GM23248 (cell line): Measurements from ENCODE around the gene CEP128.

GRCh38 chr14:77499154-77499634 lies 578 bp upstream of the ISM2 start:
- RAMPAGE, long total RNA: no peak

DNA sequence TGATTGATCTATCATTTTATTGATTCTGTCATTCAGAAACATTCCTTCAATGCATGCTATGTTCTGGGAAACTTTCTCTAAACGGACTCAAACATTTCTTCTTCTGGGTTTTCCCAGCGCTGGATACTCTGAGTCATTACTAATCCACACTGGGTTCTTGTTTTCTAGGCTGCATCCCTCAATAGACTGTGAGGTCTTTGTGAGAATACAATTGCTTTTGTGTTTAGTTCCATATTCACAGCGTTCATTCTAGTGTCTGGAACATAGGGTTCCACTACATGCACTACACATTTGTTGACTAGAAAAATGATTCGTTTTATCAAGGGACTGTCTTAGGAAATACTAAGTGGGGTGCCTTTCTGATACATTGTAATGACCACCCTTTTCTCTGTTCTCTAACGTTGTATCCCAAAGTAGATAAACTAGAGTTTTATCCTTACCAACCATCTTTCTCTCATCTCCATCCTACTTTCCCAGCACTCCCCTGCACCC lies 878.7 kb downstream of the DIO2 start:
- RAMPAGE, long total RNA: no peak

- RAMPAGE, long total RNA: no peak
Observed at GRCh38 chr14:80211892-80212602, 743 bp upstream of the DIO2 start.

GRCh38 chr14:80940819-80942157 lies at the start of gene CEP128:
CEP128 (minus strand) TSS chr14:80941738.
- RAMPAGE, long total RNA: no peak

DNA sequence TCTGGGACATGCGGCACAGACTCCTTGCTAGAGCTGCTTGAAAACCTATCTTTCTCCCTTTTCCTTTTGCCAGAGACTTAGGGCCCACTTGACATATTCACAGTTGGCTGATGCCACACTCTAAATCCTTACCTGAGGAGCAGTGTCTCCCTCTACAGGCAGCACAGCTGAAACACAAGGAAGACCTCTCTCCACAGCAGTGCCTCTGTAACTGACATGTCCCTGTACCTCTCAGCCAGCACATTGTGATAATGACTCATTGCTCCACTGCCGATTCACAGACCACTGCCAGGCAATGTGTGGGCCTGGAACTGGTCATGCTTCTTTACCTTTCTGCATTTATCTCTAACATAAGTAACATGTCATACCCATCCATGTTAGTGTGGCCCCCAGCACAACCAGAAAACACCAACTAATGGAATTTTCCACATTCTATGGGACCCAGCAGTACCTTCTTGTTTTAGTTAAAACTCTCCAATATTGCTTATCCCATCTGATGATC lies 56.6 kb downstream of the GTF2A1 start:
- RAMPAGE, long total RNA: no peak

GRCh38 chr14:81176163-81176608 lies 44.6 kb downstream of the GTF2A1 start:
- RAMPAGE, long total RNA: no peak

- RAMPAGE, long total RNA: no peak
Observed at GRCh38 chr14:81219729-81219993, 1.1 kb downstream of the GTF2A1 start.

- RAMPAGE, long total RNA: no peak
Observed at GRCh38 chr14:81655628-81656190, 122.1 kb upstream of the SEL1L start.

GRCh38 chr14:85415224-85415743 lies 114.7 kb upstream of the FLRT2 start:
- RAMPAGE, long total RNA: no peak

DNA sequence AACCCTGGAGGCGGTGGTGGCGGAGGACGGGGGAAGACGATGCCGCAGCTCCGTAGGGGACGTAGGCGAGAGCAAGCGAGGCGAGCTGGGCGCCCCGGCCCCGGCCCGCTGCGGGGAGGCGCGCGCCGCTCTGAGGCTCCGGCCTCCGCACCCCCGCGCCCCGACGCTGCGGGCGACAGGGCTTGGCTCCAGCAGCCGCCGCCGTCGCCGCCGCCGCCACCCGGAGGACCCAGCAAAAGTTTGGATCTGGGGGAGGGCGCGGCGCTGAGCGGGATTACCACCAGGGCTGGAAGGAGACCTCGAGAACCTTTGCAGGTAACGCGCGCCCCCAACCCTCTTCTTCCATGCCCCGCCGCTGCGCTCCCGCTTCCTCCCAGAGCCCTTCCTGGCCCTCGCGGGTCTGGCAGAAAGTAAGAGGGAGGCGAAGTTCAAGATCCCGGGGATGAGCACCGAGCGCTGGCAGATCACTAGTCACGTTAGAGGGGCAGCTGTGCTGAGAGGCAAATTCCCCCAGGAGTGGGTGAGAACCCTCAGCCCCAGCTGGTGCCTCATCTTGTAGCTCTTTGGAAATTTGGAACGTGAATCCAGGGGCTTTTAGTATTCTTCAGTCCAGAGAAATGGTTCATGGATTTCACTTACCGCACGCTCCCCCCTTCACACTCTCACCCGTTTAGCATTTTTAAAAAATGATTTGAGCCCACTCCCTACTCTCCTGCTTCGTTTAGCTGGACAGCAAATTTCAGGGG lies 3.9 kb downstream of the FLRT2 start:
- RAMPAGE, long total RNA: no peak

- RAMPAGE, long total RNA: no peak
Observed at GRCh38 chr14:85568528-85568827, 38.5 kb downstream of the FLRT2 start.

DNA sequence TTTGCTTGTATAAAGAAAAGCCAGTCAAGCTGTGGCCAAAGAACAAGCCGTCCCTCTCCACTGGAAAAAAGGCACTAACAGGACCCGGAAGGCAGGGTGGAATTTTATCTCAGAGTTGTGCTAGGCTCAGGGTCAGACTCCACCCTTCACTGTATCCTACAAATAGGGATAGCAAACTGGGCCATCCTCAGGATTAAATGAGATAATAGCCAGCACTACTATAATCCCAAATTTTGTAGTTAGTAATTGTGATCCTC lies 4.2 kb downstream of the PTPN21 start:
- RAMPAGE, long total RNA: no peak

- RAMPAGE, long total RNA: no peak
Observed at GRCh38 chr14:88895114-88895539, 70.7 kb downstream of the TTC8 start.

GRCh38 chr14:89000552-89000751 lies 176.0 kb downstream of the TTC8 start:
- RAMPAGE, long total RNA: no peak

GRCh38 chr14:89012960-89013480 lies 188.6 kb downstream of the TTC8 start:
- RAMPAGE, long total RNA: no peak

DNA sequence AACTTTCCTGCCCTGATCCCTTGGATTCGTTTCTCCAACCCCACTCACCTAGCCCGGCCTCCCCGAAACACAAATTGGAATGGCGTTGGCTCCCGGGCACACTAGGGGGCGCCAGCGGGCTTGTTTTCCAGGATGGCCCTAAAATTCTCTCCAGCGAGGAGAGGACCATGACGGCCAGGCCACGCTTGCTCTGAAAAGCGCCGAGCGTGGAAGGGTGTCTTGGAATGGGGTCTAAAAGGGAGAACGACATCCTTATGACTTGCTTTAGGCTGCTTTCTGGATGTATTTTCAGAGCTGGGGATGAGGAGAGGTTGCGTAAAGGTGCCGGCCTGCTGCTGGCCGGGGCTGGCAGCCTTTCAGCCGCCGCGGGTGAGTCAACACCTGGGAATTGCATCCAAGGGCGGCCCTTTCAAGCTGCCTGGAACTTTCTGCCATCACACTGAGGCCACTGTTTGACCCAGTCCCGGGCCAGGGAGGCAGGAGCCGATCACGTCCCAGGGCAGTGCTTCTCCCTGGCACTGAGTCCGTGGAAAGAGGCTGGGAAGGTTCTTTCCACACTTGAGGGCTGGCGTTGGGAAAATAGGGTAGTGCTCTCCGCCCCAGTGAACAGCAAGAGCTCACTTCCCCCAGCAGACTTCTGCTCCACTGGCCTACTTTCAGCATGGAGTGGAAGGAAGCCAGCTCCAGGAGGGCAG lies 216.1 kb downstream of the TTC8 start:
- RAMPAGE, long total RNA: no peak

- RAMPAGE, long total RNA: no peak
Observed at GRCh38 chr14:89185712-89186592, 231.1 kb downstream of the FOXN3 start.

- RAMPAGE, long total RNA: no peak
Observed at GRCh38 chr14:89220955-89221692, 195.9 kb downstream of the FOXN3 start.

DNA sequence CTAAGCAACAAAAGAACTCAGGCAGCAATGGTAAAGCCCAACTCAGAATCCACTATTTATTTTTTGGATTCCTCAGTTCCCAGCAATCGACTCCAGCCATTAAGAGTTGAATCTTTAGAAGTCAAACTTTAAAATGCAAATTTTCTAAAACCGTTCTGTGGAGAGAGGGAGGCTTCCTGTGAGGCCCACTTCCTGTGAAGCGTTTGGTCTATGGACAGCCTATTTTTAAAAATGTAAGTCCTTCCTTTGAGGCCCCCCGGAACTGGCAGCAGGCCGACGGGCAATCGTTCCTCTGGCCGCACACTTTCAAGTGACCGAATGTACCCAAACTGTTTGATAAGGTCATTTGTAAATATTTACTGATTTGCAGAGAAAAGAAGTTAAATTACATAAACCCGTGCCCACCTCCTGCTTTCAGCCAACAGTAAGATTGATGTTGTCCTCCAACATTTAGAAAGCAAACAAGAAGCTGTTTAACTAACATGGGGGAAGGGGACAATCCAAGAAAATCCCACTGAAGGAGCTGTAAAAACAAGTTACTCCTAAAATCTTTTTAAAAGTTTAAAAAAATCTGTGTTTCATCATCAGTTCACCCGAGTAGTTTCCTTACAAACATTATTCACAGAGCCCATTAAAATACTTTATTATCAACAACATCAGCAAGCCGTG lies 65.5 kb downstream of the FOXN3 start:
- RAMPAGE, long total RNA: no peak

DNA sequence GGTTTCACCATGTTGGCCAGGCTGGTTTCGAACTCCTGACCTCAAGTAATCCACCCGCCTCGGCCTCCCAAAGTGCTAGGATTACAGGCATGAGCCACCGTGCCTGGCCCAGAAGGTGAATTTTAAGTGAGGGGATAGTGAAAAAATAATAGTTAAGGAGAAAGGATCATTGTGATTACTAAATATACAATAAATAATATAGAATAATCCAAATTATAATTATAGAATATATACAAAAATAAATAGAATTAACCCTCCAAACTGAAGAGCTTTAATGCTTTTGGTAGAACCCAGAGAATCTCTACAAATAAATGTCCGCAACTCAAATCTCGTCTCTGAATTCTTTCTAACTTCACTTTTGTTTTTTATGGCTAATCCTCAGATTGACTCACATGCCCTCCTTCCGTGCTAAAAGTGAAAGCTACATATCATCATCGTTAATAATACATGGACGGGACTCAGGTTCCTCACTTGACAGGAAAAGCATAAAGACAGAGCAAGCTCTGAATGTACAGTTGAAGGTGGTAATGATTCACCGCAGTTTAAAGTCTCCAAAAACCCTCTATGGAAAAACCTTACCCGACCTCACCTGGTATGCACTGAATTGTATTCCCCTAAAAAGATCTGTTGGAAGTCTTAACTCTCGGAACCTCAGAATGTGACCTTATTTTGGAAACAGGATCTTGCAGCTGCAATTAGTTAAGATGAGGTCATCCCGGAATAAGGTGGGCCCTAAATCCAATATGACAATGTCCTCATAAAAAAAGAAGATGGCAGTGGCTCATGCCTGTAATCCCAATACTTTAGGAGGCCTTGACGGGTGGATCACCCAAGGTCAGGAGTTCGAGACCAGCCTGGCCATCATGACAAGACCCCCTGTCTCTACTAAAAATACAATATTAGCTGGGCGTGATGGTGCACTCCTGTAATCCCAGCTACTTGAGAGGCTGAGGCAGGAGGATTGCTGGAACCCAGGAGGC lies 147.3 kb upstream of the FOXN3 start:
- RAMPAGE, long total RNA: no peak